ENCODE measurements around a stretch of chr22.

GRCh38 chr22:46100475-46100932 is 49.8 kb upstream of the PPARA start:
- PRO-cap: no peak

- PRO-cap: no peak
These were observed 10.7 kb upstream of the PPARA start for GRCh38 chr22:46139239-46140451.

GRCh38 chr22:46148351-46148946 is 1.9 kb upstream of the PPARA start:
- PRO-cap: no peak

DNA sequence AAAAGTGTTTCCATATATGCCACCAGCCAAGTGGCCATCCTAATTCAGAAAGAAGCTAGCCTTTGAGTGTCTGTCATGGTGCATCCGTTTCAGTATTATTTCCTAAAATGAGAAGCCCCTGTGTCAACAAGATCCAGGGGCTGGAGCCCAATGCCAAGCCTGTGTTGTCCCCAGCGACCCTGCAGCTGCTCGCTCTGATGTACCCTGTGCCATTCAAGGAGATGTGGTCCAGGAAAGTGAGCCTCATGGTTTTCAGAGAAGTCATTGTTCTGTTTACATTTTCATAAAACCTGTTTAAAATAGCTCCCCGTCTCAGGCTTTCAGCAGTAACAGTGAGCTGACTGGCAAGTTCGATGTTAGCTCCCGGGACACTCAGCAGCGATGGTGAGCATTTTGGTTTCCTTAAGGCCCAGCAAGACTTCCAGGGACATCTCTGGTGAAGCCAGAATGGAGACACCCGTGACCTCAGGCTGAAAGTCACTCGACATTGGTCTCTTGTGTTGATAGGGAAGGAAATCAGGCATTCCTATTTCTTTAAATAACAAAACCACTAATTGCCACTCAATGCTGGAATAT is 12.3 kb downstream of the CDPF1 start:
- PRO-cap: no peak

GRCh38 chr22:46292660-46293357 is 3.9 kb upstream of the GTSE1 start:
- PRO-cap: no peak

GRCh38 chr22:46293404-46294236 is 3.0 kb upstream of the GTSE1 start:
- PRO-cap: bidirectional peak, plus-strand start at chr22:46293876, minus-strand start at chr22:46293765

- PRO-cap: no peak
These were observed 18.1 kb downstream of the TRMU start for GRCh38 chr22:46353544-46354059.

- PRO-cap: no peak
These were observed 42.8 kb downstream of the TRMU start for GRCh38 chr22:46377975-46379067.

DNA sequence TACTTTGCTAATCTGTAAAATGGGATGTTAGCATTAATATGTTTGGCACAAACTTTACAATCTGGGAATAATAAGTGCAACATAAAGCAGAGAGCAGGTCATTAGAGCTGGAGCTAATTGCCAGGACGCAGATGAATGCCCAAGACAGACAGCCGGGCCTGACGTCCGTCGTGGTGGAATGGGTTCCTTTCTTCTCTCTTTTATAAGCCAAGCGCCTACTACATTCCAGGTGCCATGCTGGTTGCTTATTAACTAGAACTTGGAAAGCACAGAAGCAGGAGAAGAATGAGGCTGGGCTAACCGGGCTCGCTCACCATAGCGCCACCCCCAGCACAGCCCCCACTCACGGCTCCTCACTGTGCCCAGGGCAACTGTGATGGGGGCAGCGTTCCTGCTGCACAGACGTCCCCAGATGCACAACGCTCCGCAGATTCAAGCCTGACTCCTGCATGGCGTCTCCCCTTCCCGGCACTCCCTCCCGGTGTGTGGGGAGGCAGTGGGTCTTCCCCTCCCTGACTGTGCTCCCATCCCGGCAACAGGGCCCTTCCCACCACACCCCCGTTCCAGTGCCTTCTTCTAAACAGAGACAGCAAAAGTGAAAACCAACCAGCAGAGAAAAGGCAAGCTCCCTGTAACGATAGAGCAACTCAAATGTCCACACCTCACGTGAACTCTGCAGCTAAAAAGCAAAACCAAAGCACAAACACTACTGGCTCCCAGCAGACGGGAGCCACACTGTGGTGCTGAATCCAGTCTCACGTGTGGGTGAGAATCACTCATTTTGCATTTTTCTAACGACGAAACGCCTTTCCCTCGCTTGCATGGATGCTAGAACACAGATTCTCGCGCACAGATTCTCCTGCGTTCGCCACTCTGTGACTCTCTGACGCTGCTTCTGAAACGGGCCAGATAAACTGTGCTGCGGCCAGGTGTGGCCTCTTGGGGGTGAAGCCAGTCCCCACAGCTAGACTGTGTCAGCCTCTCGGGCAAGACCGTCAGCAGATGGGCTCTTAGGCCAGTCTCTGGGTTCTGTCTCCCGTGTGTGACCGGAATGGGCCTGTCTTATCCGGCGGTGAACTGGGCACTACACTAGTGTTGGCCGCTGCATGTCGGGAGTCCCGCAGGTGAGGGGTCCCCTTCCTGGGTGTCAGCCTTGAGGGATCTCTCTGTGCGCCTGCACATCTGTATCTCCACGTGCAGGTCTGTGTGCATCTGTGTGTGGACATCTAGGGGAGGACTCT is 44.3 kb downstream of the TRMU start:
- PRO-cap: no peak

GRCh38 chr22:46457644-46458236 is 79.7 kb downstream of the CELSR1 start:
- PRO-cap: no peak

DNA sequence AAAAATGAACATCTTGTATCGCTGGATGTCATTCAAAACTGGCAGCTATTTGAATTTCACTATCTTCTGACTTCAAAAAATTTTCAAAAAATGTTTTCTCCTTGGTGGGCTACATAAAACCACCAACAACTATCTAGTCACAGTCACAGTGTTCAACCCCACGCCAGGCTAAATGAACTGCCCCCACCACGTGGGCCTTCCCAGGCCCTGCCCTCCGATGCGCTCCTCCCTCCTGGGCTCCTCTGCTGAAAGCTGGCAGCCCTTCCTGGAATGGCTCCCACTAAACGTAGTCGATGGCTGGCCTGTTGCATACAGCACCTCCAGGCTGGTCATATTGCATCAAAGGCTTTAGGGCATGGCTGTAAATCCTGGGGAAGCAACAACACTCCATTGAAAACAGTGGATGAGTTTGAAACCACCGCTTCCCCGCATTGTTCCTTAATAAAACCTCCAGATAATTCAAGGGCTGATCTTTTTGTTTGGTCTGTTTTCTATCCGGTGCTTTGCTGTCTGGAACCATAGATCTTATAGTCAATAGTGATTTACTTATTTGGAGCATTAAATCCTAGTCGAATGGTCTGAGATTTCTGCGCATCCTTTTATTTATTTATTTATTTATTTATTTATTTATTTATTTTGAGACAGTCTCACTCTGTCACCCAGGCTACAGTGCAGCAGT is 6.7 kb downstream of the CELSR1 start:
- PRO-cap: no peak

GRCh38 chr22:46536208-46536413 is 1.3 kb downstream of the CELSR1 start:
- PRO-cap: no peak

GRCh38 chr22:46560506-46560984 is 23.1 kb upstream of the CELSR1 start:
- PRO-cap: no peak

DNA sequence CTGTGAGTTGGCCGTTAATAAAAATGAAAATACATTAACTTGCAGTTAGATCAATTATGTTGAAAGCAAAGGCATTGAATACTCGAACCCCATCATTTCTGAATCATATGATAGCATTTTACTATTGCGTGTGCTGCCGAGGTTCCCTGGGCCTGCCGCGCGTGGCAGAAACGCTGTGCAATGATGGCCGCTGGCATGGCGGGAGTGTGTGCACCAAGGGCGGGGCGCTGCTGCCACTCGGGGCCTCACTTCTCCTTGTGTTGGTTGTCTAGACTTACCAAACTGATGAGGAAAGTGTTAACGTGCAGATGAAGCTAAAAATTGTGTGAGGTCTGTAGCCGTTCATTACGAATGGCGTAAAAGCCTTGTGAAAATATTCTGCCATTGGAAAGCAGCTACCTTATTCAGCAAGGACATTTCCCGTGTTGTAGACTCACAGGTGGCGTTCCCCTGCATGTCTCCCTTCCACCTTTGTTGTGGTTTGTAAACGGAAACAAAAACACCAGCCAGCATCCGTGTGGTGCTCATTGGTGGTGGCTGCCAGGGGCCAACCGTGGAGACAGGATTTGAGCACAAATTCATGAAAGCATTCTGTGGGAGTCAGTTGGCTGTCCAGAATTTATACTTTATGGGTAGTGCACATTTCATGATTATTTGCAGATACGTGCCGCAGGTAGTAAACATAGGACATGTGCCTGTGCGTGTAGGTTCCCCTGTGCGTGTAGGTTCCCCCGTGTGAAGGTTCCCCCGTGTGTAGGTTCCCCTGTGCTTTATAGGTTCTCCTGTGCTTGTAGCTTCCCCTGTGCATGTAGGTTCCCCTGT is 5.9 kb upstream of the GRAMD4 start:
- PRO-cap: no peak

DNA sequence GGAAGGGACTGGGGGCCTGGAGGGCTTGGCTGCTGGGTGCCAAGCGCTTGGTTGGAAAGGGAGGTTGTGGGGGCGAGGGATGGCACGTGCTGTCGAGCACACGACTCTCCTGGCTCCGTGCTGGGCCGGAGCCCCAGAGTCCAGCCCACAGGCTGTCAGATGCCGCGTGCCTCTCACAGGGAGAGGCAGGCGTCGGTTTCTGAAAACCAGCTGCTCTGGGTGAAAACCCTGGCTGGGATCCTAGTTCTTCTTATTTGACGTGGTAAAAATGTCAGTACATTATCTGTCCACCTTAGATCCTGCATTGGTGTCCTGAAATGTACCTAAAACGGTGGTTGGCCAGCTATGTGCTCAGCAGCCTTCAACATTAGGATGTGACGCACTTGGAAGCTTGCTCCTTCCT is 29.1 kb downstream of the GRAMD4 start:
- PRO-cap: no peak

- PRO-cap: no peak
These were observed 45.1 kb downstream of the GRAMD4 start for GRCh38 chr22:46665159-46665888.

GRCh38 chr22:46677992-46678526 is 57.9 kb downstream of the GRAMD4 start:
- PRO-cap: no peak

DNA sequence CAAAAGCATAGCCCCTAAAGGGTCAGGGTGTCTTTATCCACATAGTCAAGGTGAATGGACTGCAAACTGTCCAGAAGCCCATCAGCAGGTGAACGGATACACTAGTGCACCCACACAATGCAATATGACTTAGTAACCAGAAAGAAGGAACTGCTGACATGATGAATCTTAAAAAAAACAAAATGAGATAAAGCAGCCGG is 4.0 kb downstream of the CERK start:
- PRO-cap: no peak

- PRO-cap: no peak
These were observed 2.9 kb downstream of the CERK start for GRCh38 chr22:46734837-46735796.

GRCh38 chr22:46744409-46744983 is 6.4 kb upstream of the CERK start:
- PRO-cap: no peak